Keratinocyte (primary cell): ENCODE measurements around a stretch of chr1.

DNA sequence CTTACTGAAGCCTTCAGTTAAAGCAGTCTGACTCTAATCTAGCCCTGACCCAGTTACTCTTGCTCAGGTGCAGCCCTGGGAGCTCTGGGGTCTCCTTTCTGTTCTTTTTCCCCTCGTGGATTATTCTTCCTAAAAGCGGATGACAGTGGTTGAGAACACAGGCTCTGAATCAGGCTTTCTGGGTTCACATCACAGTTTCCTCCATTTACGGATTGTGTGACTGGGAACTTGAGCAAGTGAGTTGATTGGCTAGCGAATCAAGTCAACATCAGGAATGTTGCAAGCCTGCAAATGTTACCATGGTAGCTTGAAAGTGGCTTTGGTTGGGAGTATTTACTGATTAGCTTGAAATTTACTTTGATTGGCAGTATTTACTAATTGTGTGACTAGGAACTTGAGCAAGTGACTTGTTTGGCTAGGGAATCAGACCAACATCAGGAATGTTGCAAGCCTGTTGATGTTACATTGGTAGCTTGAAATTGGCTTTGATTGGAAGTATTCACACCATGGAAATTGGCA, 22.8 kb upstream of the B3GALNT2 start:
CAGE:
- cytosol, long polyA minus RNA = no peak
- cytosol, long polyA plus RNA = no peak
- long polyA plus RNA = no peak
- nucleus, long polyA minus RNA = no peak
- nucleus, long polyA plus RNA = no peak

DNA sequence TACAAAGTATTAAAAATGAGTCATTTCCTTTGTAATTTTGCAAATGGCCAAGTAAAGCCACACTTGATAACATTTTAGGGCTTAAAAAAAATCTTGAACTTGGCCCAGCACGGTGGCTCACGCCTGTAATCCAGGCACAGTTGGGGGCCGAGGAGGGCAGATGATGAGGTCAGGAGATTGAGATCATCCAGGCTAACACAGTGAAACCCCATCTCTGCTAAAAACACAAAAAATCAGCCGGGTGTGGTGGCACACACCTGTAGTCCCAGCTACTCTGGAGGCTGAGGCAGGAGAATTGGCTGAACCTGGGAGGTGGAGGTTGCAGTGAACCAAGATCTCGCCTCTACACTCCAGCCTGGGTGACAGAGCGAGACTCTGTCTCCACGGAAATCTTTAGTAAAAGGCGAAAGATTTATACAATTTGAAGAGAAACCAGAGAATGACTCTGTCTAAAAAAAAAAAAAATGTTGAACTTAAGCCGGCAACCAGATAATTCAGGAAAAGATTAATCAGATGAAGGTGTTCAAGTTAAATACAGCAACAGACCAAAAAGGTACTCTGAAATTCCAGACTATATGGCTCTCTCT, 3.6 kb downstream of the LYST start:
CAGE:
- cytosol, long polyA minus RNA = no peak
- cytosol, long polyA plus RNA = no peak
- long polyA plus RNA = no peak
- nucleus, long polyA minus RNA = no peak
- nucleus, long polyA plus RNA = no peak

DNA sequence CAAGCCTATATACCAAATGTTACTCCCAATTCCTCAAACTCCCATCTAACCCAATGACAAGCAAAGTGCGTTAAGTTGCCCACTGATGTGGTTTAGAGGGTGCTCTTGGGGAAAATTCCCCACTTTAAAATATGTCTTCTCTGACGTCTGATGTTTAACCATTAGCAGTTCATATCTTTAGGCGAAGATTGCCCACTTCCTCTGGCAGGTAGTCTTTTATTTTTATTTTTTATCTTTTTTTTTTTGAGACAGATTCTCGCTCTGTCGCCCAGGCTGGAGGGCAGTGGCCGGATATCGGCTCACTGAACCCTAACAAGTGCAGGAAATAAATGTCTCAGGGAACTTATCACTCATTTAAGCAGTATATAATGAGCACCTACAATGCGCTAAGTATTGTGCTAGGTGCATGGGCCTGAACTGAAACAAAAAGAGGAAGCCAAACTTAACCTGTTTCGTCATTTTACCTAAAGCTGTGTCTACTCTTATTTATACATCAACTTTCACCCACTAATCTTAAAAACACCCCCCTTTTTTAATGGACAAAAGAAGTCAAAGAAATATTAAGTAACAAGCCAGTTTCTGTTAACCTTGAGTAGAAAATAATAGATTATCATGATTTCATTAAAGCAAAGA, 1.4 kb upstream of the LYST start:
CAGE:
- cytosol, long polyA minus RNA = no peak
- cytosol, long polyA plus RNA = no peak
- long polyA plus RNA = no peak
- nucleus, long polyA minus RNA = no peak
- nucleus, long polyA plus RNA = no peak

DNA sequence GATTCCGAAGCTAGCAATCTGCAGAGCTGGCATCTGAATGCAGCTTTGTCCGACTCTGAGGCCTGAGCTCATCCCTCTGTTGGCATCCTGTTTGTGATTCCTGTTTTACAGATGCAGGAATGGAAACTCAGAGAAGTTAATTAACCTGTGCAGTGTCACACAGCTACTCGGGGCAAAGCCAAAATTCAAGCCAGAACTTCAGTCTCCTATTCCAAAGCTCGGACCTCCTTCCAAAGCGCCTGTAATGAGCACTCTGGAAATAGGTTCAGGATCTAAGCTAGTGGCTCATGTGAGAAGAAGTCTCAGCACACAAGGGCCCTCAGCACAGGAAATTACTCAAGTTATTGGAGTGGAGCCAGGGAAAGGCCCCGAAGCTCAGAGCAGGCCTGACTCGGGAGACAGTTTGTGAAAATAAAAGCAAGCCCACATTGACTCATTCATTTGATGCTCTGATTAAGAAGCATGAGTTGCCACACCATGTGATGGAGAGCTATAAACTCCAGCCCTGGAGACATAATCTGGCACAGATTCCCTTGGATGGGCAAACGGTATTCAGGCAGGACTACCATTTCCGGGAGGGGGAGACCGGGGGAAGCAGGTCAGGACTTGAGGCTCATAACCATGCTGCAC, 50.6 kb upstream of the LYST start:
CAGE:
- cytosol, long polyA minus RNA = no peak
- cytosol, long polyA plus RNA = no peak
- long polyA plus RNA = no peak
- nucleus, long polyA minus RNA = no peak
- nucleus, long polyA plus RNA = no peak

CAGE:
- cytosol, long polyA minus RNA = no peak
- cytosol, long polyA plus RNA = no peak
- long polyA plus RNA = no peak
- nucleus, long polyA minus RNA = no peak
- nucleus, long polyA plus RNA = no peak
Observed at GRCh38 chr1:235935480-235936214, 68.9 kb upstream of the LYST start.

DNA sequence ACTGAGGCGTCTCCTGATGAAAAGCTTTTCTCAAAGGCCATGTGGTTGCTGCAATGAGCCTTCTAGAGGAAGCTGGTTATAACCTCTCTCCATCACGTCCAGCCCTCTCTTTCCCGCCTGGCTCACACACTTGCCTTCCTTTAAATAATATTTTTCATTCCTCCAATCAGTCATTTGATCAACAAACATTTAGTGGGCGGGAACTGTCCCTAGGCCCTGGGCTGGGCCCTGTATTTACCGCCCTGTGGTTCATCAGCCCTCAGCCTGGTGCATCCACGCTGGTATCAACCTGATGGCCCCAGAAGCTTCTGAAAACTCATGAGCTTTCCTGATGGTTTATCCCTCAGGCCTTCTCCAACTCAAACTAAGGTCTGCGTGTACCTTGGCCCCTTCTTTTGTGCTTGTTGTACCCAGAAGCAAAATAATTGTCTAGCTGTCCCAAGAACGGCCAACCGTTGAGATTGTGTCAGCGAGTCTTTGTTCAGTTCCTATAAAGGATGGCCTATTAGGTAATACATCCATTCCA, 75.4 kb upstream of the LYST start:
CAGE:
- cytosol, long polyA minus RNA = no peak
- cytosol, long polyA plus RNA = no peak
- long polyA plus RNA = no peak
- nucleus, long polyA minus RNA = no peak
- nucleus, long polyA plus RNA = no peak

CAGE:
- cytosol, long polyA minus RNA = no peak
- cytosol, long polyA plus RNA = no peak
- long polyA plus RNA = no peak
- nucleus, long polyA minus RNA = no peak
- nucleus, long polyA plus RNA = no peak
Observed at GRCh38 chr1:235972394-235972930, 92.4 kb downstream of the NID1 start.

DNA sequence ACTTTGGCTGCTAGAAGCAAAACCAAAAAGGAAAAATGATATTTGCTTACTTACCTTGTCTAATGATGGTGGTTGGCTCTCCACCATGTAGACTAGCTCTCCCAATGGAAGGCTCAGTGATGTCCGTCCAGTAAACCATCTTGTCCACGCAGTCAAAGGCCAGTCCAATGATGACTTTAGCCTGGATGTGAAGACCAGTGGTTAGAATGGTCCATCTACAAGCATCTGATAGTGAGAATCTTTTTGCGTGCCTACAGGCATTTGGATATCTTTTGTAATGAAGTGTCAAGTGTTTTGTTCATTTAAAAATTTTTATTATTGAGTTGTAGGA, 79.6 kb downstream of the NID1 start:
CAGE:
- cytosol, long polyA minus RNA = no peak
- cytosol, long polyA plus RNA = no peak
- long polyA plus RNA = no peak
- nucleus, long polyA minus RNA = no peak
- nucleus, long polyA plus RNA = no peak

CAGE:
- cytosol, long polyA minus RNA = no peak
- cytosol, long polyA plus RNA = no peak
- long polyA plus RNA = no peak
- nucleus, long polyA minus RNA = no peak
- nucleus, long polyA plus RNA = no peak
Observed at GRCh38 chr1:236063618-236064622, 970 bp downstream of the NID1 start.

DNA sequence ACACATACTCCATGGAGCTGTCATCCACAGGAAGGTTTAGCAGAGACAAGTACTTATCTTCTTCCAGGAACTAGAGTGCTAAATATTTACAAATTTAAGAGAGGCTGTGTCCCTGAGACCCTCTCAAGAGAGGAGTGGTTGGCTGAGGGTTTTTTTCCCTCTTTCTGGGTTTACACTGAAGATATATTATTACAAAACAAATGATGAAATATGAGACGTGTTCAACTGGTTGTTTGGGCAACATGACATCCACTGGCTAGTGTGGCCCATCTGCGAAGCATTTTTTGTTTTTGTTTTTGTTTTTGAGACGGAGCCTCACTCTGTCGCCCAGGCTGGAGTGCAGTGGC, 25.9 kb upstream of the NID1 start:
CAGE:
- cytosol, long polyA minus RNA = no peak
- cytosol, long polyA plus RNA = no peak
- long polyA plus RNA = no peak
- nucleus, long polyA minus RNA = no peak
- nucleus, long polyA plus RNA = no peak

DNA sequence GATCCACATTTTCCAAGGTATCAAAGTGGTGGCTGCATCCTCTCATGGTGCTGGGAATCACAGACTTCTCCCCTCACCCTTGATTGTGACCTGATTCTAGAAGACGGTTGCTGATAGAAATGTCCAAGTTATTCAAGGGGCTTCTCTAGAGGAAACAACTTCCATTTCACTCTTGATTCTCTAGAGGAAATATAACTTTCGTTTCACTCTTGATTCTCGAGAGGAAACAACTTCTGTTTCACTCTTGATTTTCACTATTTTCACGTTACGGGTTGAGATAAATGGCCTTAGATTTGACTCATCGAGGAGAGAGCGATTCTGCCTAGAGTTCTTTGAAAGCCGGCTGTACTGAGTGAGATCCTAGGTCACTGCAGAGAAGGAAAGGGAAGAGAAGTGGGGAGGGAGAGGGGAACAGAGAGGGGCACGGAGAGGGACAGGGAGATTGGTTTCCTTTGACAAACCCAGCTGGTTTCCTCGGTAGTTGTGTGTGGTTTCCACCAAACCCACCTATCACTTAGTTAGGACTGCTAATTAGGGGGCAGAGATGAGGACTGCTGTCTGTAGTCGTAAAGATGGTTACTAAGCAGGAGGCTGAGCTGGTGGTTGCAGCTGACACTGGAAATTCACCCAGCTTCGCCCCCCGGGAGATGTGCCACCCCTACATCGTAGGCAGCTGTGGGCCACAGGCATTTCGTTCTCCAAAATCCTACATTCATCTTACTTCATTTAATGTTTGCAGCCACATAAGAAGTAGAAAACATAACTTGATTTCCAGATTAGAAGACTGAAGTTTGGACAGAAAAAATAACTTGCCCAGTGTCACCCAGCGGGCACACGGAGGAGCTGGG, 21.6 kb upstream of the GPR137B start:
CAGE:
- cytosol, long polyA minus RNA = no peak
- cytosol, long polyA plus RNA = no peak
- long polyA plus RNA = no peak
- nucleus, long polyA minus RNA = no peak
- nucleus, long polyA plus RNA = no peak

DNA sequence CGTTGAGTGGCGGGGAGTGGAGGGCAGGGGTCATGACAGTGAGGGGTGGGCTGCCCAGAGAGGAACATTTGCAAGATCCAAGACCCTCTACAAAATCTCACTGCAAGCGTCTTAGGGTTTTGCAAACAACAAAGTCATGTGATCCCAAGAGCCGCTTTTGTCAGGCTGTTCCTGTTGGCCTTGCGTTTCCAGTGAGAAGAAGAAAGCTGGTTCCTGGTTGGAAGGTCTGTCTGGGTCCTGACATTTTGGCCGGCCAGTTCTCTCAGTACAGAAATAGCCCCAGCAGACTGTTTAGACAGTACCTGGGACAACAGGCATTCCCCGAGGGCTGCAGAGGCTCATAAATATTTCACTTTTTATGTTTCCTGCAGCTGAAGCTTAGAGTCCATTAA, 8.6 kb downstream of the GPR137B start:
CAGE:
- cytosol, long polyA minus RNA = no peak
- cytosol, long polyA plus RNA = no peak
- long polyA plus RNA = no peak
- nucleus, long polyA minus RNA = no peak
- nucleus, long polyA plus RNA = no peak

DNA sequence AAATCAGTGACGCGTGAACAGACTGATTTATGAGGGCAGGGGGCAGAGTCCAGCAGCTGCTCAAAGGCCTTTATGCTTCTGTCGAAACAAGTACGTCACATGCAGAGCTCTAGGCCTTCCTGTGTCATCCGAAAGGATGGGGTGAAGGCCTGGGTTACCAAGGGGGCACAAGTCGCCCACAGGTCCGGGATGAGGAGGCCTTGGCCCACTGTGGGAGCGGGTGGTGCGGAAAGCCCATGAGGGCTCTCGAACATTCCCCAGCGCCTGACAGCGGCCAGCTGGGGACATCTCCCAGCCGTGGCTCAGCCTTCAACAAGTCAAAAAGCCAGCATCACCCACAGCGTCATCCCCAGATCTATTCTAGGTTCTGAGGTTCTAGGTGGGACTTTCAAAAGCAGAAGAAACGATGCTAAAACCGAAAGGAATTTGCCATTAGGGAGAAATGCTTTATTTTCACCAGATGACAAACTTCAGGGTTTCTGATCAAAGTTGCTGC, 17.4 kb downstream of the GPR137B start:
CAGE:
- cytosol, long polyA minus RNA = no peak
- cytosol, long polyA plus RNA = no peak
- long polyA plus RNA = no peak
- nucleus, long polyA minus RNA = no peak
- nucleus, long polyA plus RNA = no peak

DNA sequence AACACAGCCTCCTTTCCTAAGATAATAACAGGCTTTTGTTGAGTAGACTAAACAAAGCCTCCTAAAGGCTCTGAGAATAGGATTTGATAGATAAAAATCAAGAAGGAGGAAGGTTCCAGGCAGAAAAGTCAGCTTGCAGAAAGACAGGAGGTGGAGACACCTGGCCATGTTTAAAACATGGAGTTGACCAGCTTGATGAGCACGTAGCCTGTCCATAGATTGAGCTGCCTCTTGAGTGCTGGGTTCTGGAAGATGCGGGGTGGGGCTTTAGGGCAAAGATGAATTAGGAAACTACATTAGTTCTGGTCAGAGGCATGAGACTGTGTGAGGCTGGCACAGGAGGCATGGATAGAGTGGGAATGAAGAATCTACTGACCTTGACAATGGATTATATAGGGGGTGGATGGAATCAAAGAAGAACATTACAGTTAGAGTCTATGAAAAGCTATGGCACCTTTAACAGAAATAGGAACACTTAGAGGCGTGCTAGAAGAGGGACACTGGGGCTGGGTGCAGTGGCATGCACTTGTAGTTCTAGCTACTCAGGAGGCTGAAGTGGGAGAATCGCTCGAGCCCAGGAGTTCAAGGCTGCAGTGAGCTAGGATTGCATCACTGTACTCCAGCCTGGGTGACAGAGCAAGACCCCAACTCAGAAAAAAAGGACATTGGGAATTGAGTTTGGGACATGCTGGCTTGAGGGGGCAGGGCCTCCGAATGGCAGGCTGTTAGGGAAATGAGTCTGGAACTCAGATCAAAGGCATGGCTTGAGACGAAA, 32.0 kb downstream of the GPR137B start:
CAGE:
- cytosol, long polyA minus RNA = no peak
- cytosol, long polyA plus RNA = no peak
- long polyA plus RNA = no peak
- nucleus, long polyA minus RNA = no peak
- nucleus, long polyA plus RNA = no peak

DNA sequence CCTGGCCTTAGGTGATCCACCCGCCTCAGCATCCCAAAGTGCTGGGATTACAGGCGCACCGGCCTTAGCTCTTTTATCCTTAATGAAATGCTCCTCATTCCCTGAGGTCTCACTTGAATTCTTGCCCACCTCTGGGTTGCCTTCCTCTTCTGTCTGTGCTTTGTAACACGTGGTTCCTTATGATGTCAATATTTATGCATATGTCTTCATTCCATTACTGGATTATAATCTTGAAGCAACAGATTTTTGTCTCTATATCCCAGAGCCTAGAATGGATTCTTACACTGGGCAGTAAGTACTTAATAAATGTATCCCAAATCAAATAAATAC, 64.0 kb upstream of the LGALS8 start:
CAGE:
- cytosol, long polyA minus RNA = no peak
- cytosol, long polyA plus RNA = no peak
- long polyA plus RNA = no peak
- nucleus, long polyA minus RNA = no peak
- nucleus, long polyA plus RNA = no peak

GRCh38 chr1:236687742-236687990, 1.4 kb downstream of the ACTN2 start:
CAGE:
- cytosol, long polyA minus RNA = no peak
- cytosol, long polyA plus RNA = no peak
- long polyA plus RNA = no peak
- nucleus, long polyA minus RNA = no peak
- nucleus, long polyA plus RNA = no peak

DNA sequence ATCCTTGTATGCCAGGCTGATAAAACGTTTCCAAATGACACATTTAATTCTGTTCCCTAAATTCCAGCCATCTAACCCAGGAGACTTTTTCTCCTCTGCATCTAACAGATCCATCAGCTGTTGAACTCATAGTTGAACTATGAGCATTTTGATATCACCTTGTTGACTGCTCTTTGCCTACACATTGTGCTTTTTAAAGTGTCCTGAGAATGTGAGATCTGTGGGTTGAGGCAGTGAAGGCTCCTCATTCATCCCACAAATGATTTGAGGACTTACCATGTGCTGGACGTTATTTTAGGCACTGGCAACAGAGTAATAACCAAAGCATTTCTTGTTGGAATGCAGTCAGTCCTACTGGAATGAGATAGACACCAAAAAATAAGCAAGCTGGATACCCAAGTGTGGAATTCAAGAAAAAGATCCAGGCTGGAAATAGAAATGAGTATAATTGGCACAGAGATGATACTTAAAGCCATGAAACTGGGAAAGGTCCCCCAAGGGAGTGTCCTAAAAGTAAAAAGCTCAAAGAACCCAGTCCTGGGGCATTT, 73.5 kb downstream of the ZP4 start:
CAGE:
- cytosol, long polyA minus RNA = no peak
- cytosol, long polyA plus RNA = no peak
- long polyA plus RNA = no peak
- nucleus, long polyA minus RNA = no peak
- nucleus, long polyA plus RNA = no peak

DNA sequence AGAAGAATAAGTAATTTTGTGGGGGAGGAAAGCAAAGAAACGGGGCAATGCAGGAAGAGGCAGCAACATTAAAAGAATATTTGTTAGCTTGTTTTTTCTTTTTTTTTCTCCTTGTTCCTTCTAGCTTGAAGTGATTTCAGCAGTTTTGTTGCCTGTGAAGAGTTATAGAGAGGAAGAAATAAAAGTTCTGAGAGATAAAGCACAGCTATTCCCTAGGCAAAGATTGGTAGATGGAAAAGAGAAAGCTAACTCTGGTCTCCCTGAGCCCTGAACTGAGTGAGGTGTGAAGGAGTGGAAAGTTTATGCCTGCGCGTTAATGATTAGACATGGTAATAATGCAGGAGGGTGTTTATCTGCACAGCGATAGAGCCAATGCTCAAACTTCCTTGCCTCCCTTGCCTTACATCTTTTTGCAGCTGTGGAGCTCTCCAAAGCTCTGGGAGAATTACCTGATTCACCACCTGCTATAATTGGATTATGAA, 32.9 kb upstream of the CHRM3 start:
CAGE:
- cytosol, long polyA minus RNA = no peak
- cytosol, long polyA plus RNA = no peak
- long polyA plus RNA = no peak
- nucleus, long polyA minus RNA = no peak
- nucleus, long polyA plus RNA = no peak

DNA sequence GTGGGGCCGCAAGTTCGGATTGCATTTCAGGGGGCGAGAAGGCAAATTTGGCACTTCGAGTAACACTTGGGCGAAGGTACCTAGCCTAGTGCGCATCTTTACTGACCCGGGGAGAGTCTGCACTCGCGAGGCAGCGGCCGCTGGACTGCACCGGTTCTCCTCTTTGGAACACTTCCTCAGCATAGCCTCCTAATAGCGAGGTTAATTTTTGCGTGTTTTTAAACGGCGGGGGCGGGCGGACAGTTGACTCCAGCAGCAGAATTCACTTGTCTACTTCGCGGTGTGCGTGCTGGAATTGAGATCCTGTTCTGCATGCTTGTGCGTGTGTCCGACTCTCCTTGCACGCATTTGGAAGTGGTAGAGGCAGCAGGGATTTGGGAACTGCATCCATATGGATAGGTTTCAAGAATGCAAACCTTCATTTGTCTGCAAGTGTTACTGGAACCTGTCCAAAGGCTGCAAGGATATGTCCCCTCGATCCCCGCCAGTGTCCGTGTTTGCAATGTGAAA, 1.4 kb downstream of the CHRM3 start:
CAGE:
- cytosol, long polyA minus RNA = no peak
- cytosol, long polyA plus RNA = no peak
- long polyA plus RNA = no peak
- nucleus, long polyA minus RNA = no peak
- nucleus, long polyA plus RNA = no peak

DNA sequence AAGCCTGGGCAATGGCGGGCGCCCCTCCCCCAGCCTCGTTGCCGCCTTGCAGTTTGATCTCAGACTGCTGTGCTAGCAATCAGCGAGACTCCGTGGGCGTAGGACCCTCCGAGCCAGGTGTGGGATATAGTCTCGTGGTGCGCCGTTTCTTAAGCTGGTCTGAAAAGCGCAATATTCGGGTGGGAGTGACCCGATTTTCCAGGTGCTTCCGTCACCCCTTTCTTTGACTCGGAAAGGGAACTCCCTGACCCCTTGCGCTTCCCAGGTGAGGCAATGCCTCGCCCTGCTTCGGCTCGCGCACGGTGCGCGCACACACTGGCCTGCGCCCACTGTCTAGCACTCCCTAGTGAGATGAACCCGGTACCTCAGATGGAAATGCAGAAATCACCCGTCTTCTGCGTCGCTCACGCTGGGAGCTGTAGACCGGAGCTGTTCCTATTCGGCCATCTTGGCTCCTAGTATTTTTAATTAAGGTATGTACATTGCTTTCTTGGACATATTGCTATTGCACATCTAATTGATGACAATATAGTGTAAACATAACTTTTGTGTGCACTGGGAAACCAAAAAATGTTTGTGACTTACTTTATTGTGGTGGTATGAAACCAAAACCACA, 242.8 kb downstream of the CHRM3 start:
CAGE:
- cytosol, long polyA minus RNA = no peak
- cytosol, long polyA plus RNA = no peak
- long polyA plus RNA = no peak
- nucleus, long polyA minus RNA = no peak
- nucleus, long polyA plus RNA = no peak